Measurements from ENCODE around the gene SANBR.

GRCh38 chr2:60707750-60708303, 48.2 kb upstream of the PAPOLG start:
- PRO-cap = no peak
CAGE:
- cytosol, long polyA plus RNA = no peak
- long polyA plus RNA = no peak
- nucleus, long polyA plus RNA = no peak

- PRO-cap = no peak
CAGE:
- cytosol, long polyA plus RNA = no peak
- long polyA plus RNA = no peak
- nucleus, long polyA plus RNA = no peak
Measured at GRCh38 chr2:60899857-60900252, 18.5 kb downstream of the REL start.

DNA sequence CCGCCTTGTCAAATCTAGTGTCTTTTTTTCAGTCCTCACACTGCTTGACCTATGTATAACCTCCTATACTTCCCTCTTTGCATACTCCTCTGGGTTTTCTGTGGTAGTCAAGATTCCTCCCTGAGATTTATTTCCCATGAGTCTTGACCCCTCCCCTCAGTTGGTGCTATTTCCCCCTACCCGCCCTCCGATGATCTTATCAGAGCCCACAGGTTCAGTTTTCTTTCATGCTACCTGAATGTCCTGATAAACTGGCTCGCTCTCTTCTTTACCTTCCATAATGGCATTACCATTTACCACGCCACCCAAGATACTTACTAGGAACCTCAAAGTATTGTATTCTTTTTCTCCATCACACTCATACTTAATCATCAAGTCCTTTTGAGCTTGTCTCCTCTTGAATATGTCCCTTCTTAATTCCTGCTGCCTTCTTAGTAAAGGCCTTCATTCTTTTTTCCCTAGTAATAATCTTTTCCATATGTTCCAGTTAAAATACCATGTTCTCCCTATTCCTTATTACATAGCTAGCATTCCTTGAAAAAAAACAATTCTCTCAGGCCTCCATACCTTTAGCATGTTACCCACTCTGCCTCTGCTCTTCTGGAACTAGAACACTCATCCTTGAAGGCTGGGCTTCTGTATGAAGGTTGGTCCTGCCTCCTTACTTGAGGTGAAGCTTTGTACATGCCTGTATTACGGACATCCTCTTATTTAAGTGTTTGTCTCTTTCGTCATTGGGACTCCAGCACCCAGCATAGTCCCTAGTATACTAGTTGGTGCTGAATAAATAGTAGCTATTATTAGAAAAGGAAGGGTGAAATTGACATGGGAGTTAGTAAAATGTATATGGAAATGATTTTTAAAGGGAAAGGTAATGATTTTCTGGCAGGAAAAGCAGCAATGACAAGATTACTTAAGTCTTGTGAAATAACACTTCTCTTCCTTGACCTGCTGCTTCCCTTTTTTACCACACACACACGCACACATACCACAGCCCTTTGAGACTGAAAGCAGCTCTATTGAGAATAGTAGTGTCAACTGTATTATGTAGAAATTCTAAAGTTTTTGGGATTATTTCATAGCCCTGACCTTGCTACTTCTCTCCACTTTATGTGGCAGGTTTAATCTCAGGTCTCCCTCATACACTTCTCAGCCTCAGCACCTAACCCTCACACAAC, 45.4 kb downstream of the REL start:
- PRO-cap = no peak
CAGE:
- cytosol, long polyA plus RNA = no peak
- long polyA plus RNA = no peak
- nucleus, long polyA plus RNA = no peak

DNA sequence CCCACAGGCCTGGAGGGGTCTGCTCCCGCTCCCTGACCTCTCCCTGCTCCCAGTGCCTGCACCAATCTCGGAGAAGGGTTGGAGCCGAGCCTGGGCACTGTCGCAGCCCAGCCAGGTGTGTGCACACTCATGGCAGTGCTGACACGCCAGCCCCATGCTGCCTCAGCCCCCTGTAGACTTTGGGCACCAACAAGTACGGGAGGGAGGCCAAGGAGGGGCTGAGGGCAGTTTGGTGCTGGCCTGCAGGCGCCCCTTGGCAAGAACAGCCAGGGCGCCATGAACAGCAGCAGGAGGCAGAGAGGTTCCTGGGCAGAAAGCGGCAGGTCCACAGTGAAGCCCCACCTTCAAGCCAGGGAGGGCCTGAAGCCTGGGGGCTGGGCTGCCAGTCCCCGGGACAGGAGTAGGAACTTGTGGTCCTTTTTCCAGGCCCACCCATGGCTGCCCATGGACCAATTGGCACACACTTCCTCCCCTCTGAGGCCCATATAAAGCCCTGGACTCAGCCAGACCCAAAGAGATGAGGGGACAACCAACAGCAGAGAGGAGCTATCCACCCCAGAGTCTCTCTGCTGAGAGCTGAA, 44.1 kb upstream of the PEX13 start:
- PRO-cap = no peak
CAGE:
- cytosol, long polyA plus RNA = no peak
- long polyA plus RNA = no peak
- nucleus, long polyA plus RNA = no peak

DNA sequence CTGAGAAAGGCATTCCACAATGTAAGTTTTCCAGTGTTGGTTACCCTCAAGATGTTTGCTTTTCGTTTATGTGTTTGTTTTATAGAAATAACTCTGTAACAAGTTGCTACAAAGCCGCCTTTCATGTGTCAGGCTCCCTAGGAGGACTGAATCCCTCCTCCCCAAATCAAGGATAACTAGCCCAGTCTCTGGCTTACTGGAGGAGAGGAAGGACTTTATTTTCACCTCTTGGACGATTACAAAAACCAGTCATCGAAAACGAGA, 1.1 kb upstream of the PEX13 start:
- PRO-cap = no peak
CAGE:
- cytosol, long polyA plus RNA = no peak
- long polyA plus RNA = no peak
- nucleus, long polyA plus RNA = no peak

DNA sequence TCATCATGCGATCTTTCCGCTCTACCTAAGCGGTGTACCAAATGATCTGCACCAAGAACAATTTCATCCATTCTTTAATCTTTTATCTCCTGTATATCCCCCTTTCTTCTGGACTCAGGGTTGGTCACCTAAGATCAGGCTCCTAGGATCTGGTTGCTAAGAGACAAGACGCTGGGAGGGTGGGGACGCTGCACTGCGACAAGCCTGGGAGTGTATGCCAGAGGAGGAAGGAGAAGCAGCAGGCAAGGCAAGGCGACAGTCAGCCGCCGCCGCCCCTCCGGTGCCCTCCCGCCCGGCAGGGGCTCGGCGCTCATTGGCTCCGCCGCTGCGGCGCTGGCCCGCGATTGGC, 216 bp upstream of the SANBR start:
- PRO-cap = bidirectional peak, plus-strand start outside the sequence, minus-strand start at position 217 of the sequence
CAGE:
- cytosol, long polyA plus RNA = no peak
- long polyA plus RNA = no peak
- nucleus, long polyA plus RNA = no peak

- PRO-cap = bidirectional peak, plus-strand start at chr2:61065871, minus-strand start at chr2:61065697
CAGE:
- cytosol, long polyA plus RNA = no peak
- long polyA plus RNA = start-site peak on the plus strand at chr2:61065890-61065981, 266 and 263 reads in 2 replicates
- nucleus, long polyA plus RNA = no peak
Measured at GRCh38 chr2:61065830-61066897, at the start of gene SANBR. Gene SANBR (plus strand): TSS chr2:61065871.

DNA sequence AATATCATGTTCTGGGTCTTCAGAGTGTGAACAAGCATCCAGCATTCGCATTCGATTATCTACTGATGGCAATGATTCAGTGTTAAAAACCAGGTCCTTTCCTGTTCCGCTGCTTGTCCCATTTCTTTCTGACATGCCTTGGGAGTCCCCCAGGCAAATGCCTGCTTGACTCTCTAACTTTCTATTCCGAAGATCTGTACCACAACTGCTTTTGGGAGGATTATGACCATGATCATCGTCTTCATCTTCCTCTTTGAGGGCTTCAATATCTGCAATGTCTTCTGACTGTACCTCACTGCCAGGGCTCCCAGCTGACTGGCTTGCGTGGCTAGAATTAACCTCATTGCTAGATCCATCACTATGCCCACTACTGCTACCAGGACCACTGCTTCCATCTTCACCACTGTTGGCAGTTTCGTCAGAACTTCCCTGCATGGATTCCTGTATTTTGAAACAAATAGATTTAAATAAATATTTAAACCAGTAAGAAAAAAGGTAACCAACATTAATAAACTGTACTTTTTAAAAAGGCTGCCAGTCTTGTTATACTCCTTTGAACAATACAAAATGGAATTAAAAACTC, 122.8 kb downstream of the USP34 start:
- PRO-cap = no peak
CAGE:
- cytosol, long polyA plus RNA = no peak
- long polyA plus RNA = no peak
- nucleus, long polyA plus RNA = no peak

- PRO-cap = no peak
CAGE:
- cytosol, long polyA plus RNA = no peak
- long polyA plus RNA = no peak
- nucleus, long polyA plus RNA = no peak
Measured at GRCh38 chr2:61460025-61460669, 10.7 kb downstream of the USP34 start.

DNA sequence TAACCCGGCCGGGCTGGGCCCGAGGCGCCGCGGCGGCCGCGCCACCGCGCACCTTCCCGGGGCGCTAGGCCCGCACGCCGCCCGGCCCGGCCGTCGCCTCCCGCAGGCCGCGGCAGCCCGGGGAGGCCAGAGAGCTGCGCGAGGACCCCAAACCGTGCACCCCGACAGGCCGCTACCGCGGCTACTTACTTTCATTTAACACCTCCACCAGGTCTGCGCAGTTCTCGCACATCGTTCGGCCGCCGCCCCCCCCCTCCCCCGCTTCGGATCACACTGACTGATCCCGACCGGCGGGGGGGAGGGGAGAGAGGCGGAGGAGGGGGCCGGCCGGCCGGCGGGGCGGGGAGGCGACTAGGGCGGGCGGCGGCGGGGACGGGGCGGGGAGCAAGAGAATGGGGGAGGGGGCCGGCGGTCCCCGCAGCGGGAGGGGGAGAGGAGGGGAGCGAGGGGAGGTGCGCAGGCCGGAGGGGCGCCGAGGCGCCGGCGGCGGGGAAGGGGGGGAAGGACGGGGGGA, 369 bp downstream of the USP34 start:
- PRO-cap = bidirectional peak, plus-strand start outside the sequence, minus-strand start at position 275 of the sequence
CAGE:
- cytosol, long polyA plus RNA = no peak
- long polyA plus RNA = start-site peak on the minus strand centred at position 233 of the sequence, 60 bp wide, 73 and 196 reads in 2 replicates
- nucleus, long polyA plus RNA = start-site peak on the minus strand centred at position 266 of the sequence, 103 bp wide, 270 and 224 reads in 2 replicates

DNA sequence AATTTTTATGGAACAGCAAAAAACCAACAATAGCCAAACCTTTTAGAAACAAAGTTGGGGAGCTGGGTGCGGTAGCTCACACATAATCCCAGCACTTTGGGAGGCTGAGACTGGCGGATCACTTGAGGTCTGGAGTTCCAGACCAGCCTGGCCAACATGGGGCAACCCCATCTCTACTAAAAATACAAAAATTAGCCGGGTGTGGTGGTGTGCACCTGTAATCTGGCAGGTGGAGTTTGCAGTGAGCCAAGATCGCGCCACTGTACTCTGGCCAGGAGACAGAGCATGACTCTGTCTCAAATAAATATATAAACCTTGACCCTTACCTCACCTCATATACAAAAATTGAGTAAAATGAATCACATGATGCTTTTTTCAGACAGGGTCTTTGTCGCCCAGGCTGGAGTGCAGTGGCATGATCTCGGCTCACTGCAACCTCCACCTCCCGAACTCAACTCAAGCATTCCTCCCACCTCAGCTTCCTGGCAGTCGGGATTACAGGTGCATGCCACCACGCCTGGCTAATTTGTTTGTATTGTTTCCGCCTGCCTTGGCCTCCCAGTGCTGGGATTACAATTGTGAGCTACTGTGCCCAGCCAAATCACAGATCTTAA, 25.3 kb downstream of the XPO1 start:
- PRO-cap = no peak
CAGE:
- cytosol, long polyA plus RNA = no peak
- long polyA plus RNA = no peak
- nucleus, long polyA plus RNA = no peak

- PRO-cap = no peak
CAGE:
- cytosol, long polyA plus RNA = no peak
- long polyA plus RNA = no peak
- nucleus, long polyA plus RNA = no peak
Measured at GRCh38 chr2:61970878-61971110, 65.3 kb downstream of the COMMD1 start.

DNA sequence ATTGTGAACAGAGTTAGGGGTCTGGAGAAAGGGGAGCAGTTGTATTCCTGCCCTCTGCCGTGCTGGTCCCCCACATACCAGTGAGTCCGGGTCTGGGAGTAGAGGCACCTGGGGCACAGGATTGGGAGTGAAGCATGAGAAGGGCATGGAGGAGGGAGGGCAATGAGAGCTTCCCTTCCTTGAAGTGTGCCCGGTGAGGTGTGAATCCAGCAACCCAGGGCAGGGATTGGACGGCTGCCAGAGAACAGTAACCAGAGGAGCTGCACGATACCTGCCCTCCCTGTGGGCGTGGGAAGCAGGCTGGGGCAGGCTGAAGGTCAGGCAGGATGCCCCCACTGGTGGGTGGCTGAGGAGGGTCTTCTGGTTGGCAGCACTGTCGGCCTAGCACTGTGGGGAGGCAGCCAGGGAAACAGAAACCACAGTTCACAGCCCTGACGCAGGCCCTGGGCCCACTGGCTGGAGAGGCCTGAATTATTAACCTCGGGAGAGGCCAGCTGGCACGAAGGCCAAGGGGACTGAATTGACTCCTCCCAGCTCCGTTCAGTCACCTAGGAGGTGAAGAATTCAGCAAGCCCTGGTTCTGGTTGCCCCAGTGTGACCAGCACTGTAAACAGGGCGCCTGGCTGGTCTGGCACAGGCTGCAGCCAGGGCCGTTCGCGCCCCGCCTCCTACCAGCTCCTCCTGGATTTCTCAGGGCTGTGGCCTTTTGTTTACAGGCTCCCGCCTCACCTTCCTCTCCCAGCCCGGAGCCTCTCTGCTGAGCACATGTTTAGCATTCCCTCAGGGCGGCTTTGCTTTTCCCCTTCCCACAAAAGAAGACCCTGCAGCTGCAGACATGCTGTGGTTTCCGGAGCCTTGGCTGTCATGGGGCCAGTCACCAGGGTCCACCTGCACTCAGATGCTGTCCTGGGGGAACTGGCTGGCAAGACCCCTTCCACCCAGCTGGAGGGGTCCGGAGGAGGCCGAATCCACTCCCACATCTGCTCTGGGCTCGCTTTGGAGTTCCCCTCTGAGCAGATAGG, 97.7 kb downstream of the B3GNT2 start:
- PRO-cap = unidirectional peak, plus-strand start at position 283 of the sequence
CAGE:
- cytosol, long polyA plus RNA = no peak
- long polyA plus RNA = no peak
- nucleus, long polyA plus RNA = no peak

DNA sequence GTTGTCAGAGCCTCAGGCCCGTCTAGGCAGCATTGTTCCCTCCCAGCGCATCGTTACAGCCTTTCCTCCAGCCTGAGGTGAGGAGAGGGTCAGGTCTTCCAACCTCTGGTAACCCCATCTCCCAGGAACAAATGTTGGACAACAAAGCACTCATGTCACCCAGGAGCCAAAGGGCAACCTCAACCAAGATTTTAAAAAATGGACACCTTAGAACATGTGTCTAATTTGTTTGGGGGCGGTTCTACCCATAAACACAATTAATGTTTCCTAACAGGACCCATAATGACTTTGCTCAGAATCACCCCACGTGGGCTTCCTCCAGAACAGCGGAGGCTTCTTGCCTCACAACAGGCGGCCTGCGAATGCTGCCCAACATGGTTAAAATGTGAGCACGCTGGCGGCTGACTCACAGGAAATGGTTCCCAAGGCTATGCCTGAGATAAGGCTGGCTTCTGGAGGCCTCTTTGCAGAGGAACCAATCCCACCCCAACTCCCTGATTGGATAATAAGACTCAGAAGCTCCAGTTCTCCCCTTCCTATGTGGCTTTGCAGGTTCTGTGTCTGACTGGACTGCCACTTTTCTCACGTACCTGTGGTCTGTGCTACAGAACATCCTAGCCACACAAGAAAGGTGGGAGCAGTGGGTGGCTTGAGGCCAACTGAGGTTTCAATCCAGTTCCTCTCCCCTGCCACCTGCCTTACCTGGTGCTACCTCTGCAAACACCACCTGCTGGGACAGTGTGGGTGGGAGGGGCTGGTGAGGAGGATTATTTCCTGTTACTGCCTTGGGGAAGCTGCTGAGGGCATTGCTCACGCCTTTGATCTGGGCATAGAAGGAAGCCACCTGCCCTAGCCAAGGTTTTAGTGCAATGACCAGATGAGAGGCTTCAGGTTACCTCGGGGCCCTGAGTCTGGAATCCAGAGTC, 108.8 kb downstream of the B3GNT2 start:
- PRO-cap = no peak
CAGE:
- cytosol, long polyA plus RNA = no peak
- long polyA plus RNA = no peak
- nucleus, long polyA plus RNA = no peak

DNA sequence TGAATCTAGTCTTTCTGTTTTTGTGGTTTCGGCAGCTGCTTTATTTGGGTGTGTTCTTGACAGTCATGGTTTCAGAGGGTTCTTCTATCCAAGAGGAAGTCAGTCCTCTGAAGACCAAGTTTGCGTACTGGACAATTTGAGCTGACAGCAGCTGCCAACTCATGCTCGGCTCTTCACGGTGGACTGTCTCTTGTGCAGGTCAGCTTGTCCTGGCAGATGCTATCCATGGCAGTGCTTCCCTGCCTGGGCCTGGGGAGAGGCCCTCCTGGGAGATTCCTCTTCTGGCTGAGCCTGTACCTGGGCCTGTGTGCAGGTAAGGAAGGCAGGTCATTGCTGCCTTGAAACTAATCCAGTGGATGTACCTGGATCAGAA, 90.9 kb downstream of the TMEM17 start:
- PRO-cap = no peak
CAGE:
- cytosol, long polyA plus RNA = no peak
- long polyA plus RNA = no peak
- nucleus, long polyA plus RNA = no peak

GRCh38 chr2:62441286-62442275, 64.4 kb downstream of the TMEM17 start:
- PRO-cap = no peak
CAGE:
- cytosol, long polyA plus RNA = no peak
- long polyA plus RNA = no peak
- nucleus, long polyA plus RNA = no peak

GRCh38 chr2:62662215-62662964, 43.1 kb upstream of the EHBP1 start:
- PRO-cap = no peak
CAGE:
- cytosol, long polyA plus RNA = no peak
- long polyA plus RNA = no peak
- nucleus, long polyA plus RNA = no peak

GRCh38 chr2:62706781-62707625, 1.5 kb downstream of the EHBP1 start:
- PRO-cap = no peak
CAGE:
- cytosol, long polyA plus RNA = no peak
- long polyA plus RNA = no peak
- nucleus, long polyA plus RNA = no peak

GRCh38 chr2:62730400-62731046, 25.0 kb downstream of the EHBP1 start:
- PRO-cap = no peak
CAGE:
- cytosol, long polyA plus RNA = no peak
- long polyA plus RNA = no peak
- nucleus, long polyA plus RNA = no peak

- PRO-cap = no peak
CAGE:
- cytosol, long polyA plus RNA = no peak
- long polyA plus RNA = no peak
- nucleus, long polyA plus RNA = no peak
Measured at GRCh38 chr2:63614453-63614987, 25.8 kb downstream of the MDH1 start.